ENCODE measurements around a stretch of chr7.

DNA sequence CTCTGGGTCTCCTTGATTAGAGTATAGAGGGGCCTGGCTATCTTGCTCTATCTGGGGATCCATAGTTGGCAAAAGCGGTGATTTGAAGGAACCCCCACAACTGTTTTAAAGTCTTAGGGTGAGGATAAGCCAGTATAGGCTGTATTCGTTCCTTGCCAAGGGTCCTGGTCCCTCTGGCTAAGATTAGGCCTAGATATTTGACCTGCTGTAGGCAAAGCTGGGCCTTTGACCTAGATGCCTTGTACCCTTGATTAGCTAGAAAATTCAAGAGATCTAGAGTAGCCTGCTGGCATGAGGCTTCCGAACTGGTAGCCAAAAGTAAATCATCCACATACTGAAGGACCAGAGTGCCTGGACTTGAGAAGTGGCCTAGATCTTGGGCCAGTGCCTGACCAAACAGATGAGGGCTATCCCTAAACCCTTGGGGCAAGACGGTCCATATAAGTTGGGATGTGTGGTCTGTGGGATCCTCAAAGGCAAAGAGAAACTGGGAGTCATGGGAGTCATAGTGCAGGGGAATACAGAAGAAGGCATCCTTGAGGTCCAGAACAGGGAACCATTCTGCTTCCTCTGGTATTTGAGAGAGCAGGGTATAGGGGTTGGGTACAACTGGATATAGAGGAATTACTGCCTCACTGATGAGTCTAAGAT is 6.5 kb downstream of the GALNT11 start:
- RRBS = no CpG with 5 or more reads among the region's 4 CpGs

GRCh38 chr7:152176897-152178077 is 151.8 kb downstream of the GALNT11 start:
- RRBS = no CpG with 5 or more reads among the region's 12 CpGs

GRCh38 chr7:152553502-152554218 is 117.9 kb upstream of the KMT2C start:
- RRBS = no CpG with 5 or more reads among the region's 22 CpGs

GRCh38 chr7:152801573-152802330 is 42.2 kb downstream of the ACTR3B start:
- RRBS = no CpG with 5 or more reads among the region's 6 CpGs

DNA sequence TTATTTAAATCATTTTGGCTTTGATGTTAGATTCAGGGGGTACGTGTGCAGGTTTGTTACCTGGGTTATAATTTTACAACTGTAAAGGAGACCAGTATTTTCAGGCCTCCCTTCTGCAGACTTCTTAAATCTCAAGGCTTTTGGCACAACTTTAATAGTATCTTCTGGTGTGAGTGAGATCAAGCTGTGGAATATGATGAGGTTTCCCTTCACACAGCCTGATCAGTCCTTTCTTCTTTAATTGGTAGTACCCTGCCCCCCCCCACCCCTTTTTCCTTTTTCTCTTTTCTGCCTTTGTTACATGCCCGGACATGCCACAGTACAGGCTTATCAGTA is 230.1 kb downstream of the ACTR3B start:
- RRBS = no CpG with 5 or more reads among the region's 2 CpGs

- RRBS = 3% methylated on average over 13 of the region's 27 CpGs
These were observed 163.8 kb upstream of the DPP6 start for GRCh38 chr7:153888386-153888872.

GRCh38 chr7:155198129-155198785 is 99.4 kb upstream of the INSIG1 start:
- RRBS = 44% methylated on average over 10 of the region's 21 CpGs

DNA sequence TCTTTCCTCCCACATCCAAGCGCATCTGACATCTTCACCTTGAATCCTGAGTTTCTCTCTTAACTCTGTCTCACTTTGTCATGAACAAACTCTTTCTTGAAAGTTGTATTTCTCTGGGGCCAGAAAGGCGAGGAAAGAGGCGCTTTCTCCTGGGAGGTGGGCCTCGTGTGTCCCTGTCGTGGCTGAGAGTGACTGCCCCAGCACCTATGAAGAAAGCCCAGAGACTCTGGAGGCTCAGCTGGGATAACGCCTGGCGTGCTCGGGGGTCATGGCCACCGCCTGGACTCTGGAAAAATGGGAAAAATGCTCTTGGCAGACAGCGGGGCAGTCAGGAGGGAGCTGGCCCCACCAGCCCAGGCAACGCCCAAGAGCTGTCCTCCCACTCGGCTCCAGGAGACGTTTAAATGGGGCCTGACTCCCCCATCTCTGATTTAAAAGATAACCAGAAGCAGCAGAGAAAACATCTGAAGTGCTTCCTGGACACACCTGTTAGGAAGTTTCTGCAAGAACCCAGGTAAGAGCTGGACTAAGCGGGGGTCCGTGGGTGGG is 83.8 kb upstream of the INSIG1 start:
- RRBS = no CpG with 5 or more reads among the region's 15 CpGs

GRCh38 chr7:155253903-155254404 is 43.7 kb upstream of the INSIG1 start:
- RRBS = no CpG with 5 or more reads among the region's 9 CpGs

- RRBS = no CpG with 5 or more reads among the region's 25 CpGs
These were observed 21.3 kb upstream of the INSIG1 start for GRCh38 chr7:155276057-155277098.

DNA sequence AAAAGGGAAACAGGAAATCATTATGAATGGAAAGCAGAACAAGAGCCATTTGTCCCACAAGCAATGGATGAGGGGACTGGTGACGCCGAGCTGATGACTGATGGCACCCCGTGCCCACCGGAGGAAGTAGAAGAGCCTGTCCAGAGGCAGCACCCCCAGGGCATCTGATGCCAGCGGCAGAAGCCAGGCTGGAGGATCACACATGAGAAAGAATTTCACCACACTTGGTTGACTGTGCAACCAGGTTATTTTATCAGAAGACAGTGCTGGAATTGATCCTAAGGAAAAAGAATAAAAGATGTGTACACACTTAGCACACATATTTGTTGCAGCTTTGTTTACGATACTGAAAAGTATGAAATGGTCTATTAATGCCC is 14.9 kb upstream of the INSIG1 start:
- RRBS = no CpG with 5 or more reads among the region's 6 CpGs

GRCh38 chr7:155296022-155296656 is 1.5 kb upstream of the INSIG1 start:
- RRBS = no CpG with 5 or more reads among the region's 17 CpGs

GRCh38 chr7:155381768-155382446 is 76.0 kb upstream of the EN2 start:
- RRBS = 7% methylated on average over 3 of the region's 64 CpGs

- RRBS = 5% methylated on average over 21 of the region's 82 CpGs
These were observed 3.8 kb upstream of the EN2 start for GRCh38 chr7:155453842-155454775.

GRCh38 chr7:155490726-155491720 is 33.1 kb downstream of the EN2 start:
- RRBS = 13% methylated on average over 15 of the region's 50 CpGs

GRCh38 chr7:155509797-155510370 is 36.5 kb downstream of the CNPY1 start:
- RRBS = 6% methylated on average over 15 of the region's 53 CpGs

DNA sequence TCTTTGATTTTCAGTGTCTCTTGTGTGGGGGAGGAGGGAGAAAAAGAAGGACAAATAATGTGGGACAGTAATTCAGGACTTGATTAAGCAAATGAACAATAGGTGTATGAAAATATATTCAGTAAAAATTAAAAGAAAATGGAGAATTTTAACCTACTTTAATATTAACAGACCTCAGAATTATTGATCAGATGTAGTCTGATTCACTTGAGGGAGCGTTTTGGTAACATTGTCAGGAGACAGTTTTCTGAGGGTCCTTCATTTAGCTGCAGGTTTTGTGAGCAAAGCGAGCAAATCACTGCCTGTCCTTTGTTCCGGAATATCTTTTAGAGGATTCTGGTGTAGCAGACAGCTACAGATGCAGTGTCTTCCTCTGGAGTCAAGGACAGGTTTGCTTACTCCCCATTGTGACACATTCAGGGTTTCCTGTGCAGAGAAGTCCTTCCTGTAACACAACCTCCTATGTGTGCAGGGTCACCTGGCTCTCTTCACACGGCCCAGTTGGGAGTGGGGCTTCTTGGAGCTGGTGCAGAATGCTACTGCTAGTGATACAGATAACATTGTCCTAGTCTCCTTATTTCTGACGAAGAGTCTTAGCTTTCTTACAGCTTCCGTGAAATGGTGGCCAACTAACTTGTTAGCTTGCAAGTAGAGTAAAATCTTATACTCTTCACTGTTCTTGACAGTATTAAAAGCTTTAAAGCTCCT is 47.8 kb downstream of the RBM33 start:
- RRBS = no CpG with 5 or more reads among the region's 6 CpGs

DNA sequence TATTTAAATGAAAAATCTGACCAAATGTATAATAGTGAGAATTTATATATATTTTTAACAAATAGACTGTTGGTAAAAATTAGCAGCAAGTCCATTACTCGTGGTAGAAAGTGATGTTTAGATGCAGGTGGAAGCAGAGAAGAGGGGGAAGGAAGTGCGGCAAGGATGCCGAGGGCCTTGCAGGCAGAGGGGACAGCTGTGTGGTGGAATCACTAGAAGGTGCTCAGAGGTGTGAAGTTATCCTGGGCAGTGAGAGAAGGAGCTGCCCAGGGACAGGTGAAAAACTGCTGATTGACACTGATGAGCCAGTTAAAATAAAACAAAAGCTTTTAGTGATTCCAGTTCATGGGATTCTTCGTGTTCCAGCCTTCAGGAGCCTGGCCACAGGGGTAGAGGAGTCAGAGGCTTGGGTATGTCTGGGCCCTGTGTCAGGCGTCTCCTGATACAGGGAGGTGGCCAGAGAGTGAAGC is 79.6 kb downstream of the SHH start:
- RRBS = no CpG with 5 or more reads among the region's 5 CpGs

GRCh38 chr7:155739419-155740179 is 72.7 kb downstream of the SHH start:
- RRBS = 79% methylated on average over 2 of the region's 19 CpGs

GRCh38 chr7:155745149-155745778 is 67.0 kb downstream of the SHH start:
- RRBS = no CpG with 5 or more reads among the region's 12 CpGs